ENCODE measurements around the genes HOXA9, HOXA10 and MTURN.

DNA sequence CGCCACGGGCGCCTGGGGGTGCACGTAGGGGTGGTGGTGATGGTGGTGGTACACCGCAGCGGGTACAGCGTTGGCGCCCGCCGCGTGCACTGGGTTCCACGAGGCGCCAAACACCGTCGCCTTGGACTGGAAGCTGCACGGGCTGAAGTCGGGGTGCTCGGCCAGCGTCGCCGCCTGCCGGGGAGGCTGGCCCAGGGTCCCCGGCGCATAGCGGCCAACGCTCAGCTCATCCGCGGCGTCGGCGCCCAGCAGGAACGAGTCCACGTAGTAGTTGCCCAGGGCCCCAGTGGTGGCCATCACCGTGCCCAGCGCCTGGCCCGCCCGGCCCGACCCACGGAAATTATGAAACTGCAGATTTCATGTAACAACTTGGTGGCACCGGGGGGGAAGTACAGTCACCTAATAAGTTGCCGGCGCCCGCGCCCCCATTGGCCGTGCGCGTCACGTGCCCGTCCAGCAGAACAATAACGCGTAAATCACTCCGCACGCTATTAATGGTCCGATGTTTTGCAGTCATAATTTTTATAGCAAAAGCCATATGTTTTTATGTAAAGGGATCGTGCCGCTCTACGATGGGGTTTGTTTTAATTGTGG is at the start of gene HOXA9:
Gene HOXA9, minus strand, starts transcription at position 377 of the 594 bp plus-strand sequence.
- PRO-cap, result bidirectional peak, plus-strand start outside the sequence, minus-strand start at position 335 of the sequence

- PRO-cap, result bidirectional peak, plus-strand start at chr7:27167294, minus-strand start at chr7:27167184
Measured at GRCh38 chr7:27167004-27167637, 1.8 kb upstream of the HOXA9 start.

DNA sequence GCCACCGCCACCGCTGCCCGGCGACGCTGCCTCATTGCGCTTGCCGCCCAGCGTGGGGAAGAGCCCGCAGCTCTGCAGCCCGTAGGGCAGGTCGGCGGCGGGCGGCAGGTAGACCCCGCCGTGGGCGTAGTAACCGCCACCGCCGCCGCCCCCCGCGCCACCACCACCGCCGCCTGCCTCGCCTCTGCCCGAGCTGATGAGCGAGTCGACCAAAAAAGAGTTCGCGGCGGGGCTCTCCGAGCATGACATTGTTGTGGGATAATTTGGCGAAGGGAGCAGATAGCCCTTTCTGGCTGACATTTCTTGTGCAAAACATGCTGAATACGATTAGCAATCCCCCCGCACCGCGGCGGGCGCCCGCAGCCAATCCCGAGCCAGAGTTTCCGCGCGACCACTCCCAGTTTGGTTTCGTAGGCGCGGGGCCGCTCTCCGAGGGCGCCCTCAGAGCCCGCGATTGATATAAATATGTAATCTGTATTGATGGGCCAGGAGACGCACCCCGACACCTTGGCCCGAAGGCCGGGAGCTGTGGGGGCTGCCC is at the start of gene HOXA10:
Gene HOXA10, minus strand, starts transcription at position 314 of the 541 bp plus-strand sequence.
- PRO-cap, result unidirectional peak, minus-strand start at position 164 of the sequence

- PRO-cap, result no peak
Measured at GRCh38 chr7:27176744-27177206, 2.7 kb upstream of the HOXA10 start.

- PRO-cap, result no peak
Measured at GRCh38 chr7:27192636-27193454, 7.0 kb downstream of the HOXA13 start.

- PRO-cap, result no peak
Measured at GRCh38 chr7:27200749-27201231, 899 bp upstream of the HOXA13 start.

DNA sequence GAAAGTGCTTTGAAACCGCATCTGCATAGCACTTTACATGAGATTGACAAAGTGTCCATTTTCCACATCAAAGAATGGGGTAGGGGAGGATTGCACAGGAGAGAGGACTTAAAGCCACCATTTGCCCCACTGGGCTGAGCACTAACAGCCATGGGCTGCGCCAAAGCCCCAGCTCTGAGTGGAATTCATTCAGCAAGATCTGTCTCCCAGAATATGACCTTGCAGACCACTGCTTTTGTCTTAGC is 149.9 kb downstream of the HIBADH start:
- PRO-cap, result unidirectional peak, minus-strand start at position 110 of the sequence

GRCh38 chr7:27900601-27901216 is 160.7 kb downstream of the TAX1BP1 start:
- PRO-cap, result no peak

DNA sequence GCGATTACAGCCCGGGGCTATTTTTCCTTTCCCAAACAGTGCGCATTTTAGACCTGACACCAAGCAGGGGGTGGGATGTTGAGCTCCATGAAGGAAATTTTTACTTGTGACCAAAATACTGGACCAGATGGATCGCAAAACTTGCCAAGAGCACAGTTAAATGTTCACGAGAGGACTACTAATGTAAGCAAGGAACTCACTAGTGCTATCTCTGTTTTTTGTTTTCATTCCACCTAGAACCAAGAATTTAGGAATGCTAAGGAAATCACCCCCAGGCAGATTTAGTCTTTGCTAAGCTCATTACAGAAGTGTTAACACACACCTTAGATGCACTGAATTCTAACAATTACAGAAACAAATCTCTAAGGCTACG is 114.8 kb downstream of the JAZF1 start:
- PRO-cap, result no peak

GRCh38 chr7:28165325-28166459 is 14.9 kb downstream of the JAZF1 start:
- PRO-cap, result no peak

DNA sequence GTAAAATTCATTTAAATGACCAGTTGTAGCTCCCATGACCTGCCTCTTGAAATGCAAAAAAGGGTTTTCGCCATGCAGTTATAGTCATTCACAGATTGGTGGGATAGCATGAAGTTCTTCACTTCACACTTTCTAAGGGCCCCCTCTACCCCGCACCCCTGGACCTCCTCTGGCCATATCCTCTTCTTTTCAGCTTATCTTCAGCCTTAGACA is 215.2 kb downstream of the CREB5 start:
- PRO-cap, result no peak

DNA sequence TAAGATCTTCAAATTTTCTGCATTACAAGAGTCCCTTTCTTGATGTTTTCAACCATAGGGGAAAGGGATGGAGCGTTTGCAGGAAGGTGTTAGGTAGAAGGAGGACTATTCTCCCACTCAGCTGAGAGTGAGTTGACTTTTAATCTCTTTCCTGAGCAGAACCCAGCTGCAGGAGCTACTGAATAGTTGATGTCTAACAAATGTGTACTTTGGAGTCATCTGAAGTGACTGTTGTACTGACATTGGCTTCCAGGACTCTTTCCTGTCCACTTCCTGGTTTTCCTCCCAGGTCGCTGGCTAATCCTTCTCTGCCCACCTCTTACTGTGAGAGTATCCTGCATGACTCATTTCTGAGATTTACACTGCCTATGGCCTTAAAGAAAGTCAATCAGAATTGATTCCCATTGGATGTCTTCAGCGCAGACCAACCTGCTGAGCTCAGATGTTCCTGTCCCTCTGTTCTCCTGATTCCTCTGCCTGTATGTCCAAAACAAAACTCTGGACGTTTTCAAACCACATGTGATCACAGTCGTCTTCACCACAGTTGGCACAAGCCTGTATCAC is 261.9 kb downstream of the CREB5 start:
- PRO-cap, result no peak

GRCh38 chr7:29193187-29193478 is 1.4 kb upstream of the CHN2 start:
- PRO-cap, result no peak

- PRO-cap, result no peak
Measured at GRCh38 chr7:29211717-29212629, 17.4 kb downstream of the CHN2 start.

GRCh38 chr7:29288418-29289128 is 94.0 kb downstream of the CHN2 start:
- PRO-cap, result no peak

DNA sequence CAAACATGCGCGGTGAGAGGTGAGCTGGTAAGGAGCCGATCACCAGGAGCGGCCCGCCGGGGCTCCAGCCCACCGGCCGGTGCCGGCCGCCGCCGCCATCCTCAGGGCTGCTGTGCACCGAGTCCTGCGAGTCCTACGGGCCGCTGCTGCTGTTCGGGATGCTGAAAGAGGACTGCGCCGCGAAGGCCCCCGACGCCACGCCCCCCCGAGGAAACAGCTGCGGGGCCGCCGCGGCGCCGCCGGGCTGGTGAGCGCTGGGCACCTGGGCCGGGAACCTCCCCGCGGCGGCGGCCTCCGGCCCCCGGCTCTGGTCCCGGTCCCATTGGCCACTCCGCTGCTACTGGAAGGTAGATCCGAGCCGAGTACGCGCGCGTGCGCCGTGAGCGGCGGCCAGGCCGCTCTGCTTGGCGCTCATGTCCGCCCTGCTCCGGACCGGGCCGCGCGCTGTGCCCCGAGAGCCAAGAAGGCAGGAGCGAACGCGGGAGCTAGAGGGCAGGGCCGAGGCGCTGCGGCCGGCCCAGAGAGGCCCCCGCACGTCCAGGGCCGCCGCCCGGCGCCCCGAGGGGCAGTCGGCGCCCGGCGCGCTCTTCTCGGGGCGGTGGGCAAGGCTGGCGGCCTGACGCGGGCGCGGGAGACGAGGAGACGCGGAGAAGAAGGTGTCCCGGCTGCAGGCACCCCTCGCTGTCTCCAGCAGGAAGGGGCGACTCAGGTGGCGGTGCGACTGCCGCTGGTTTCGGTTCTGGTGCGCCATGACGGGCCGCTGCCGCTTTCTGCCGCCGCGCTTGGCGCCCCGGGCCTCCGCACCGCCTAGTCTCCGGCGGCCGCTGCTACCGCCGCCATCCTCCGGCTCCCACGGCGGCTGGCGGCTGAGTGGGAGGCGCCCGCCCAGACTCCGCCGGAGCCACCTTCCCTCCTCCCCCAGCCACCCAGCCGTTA is 121.3 kb upstream of the WIPF3 start:
- PRO-cap, result bidirectional peak, plus-strand start at position 380 of the sequence, minus-strand start at position 309 of the sequence; unidirectional peak, minus-strand start at position 819 of the sequence

DNA sequence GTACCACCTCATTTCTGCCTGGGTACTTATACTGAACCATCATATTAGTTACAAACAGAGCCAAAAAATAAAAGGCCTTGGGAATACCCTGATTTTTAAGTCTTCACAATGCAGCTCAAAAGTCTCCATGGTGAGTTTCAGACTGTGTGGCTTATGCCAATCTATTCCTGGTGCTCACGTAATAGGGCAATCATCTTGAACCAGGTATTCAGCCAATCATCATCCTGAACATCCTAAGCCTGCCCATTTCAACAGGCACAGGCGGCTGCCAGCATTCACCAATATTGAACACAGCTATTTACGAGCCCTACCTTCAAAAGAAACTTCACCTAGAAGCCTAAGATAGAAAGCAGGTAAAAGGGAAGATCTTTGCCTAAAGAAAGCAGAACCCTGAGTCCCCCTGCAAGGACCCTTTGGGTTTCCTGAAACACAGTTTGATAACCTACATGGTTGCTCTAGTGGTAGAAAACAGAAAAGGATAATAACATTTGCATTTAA is 34.1 kb downstream of the SCRN1 start:
- PRO-cap, result no peak

- PRO-cap, result no peak
Measured at GRCh38 chr7:30078671-30079185, 50.5 kb downstream of the PLEKHA8 start.

DNA sequence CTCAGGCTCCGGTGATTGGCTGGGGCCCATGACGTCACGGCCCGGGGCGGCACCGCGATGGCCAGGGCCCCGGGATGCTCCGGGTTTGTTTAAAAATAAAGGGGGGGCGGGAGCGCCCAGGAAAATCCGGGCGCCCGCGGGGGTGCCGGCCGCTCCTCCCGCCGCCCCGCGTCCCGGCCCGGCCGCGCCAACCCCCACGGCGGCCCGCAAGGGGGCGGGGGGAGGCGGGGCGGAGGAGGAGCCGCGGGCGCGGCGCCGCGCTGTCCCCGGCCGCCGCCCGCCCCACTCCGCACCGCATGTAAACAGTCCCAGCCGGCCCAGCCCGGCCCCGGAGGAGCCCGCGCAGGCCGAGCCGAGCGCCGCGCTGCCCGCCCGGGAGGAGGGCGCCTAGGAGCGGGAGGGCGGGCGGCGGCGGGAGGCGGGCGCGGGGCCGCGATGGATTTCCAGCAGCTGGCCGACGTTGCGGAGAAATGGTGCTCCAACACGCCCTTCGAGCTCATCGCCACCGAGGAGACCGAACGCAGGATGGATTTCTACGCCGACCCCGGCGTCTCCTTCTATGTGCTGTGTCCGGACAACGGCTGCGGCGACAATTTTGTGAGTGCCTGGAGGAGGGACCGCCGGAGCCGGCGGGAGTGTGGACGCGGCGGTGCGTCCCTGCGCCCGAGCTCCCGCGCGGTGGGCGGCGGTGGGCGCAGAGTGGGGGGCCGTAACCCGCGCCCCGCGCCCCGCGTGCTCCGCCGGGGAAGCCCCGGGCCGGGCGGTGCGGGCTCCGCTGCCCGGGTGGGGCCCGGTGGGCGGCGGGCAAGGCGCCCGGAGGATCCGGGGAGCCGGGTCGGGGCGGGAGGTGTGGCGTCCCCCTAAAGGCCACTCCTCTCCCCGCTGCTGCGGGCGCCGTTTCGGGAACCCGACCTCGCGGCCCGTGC is at the start of gene MTURN:
Gene MTURN, plus strand, starts transcription at position 285 of the 926 bp plus-strand sequence.
- PRO-cap, result bidirectional peak, plus-strand start at position 119 of the sequence, minus-strand start outside the sequence; bidirectional peak, plus-strand start at position 311 of the sequence, minus-strand start at position 173 of the sequence

DNA sequence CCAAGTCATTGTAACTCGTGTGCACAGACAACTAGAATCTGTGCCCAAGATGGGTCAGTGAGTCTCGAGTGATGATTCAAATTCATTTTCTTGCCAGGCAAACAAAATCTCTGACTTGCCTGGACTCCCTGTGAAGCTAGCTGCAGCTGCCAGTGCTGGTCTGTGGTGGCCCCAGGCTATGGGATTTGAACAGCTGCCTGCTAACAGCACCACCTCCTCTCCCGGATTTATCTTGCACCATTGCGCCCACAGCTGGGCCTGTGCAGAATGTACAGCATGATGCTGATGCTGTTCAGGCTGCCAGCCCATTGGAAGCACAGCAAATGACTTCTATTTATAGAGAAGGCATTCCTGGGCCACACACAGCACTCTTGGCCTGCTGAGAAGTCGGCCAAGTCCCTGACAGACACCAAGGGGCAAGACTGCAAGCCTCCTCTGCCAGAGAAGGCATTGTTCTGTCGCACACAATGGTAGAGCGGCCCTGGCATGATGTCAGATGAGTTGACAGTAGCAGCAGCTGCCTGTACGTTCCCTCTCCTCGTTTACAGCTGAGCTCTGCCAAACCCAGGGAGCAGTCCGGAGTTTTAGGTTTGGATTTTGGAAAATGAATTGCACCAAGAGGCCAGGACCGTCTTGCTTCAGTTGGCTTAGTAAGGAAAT is 38.3 kb downstream of the MTURN start:
- PRO-cap, result no peak

Measured in paraaortic lymph node (tissue), 1 donor.